Neural progenitor cell (in vitro differentiated cells): ENCODE results near the genes GLIS1, LRRC42 and TMEM61.

DNA sequence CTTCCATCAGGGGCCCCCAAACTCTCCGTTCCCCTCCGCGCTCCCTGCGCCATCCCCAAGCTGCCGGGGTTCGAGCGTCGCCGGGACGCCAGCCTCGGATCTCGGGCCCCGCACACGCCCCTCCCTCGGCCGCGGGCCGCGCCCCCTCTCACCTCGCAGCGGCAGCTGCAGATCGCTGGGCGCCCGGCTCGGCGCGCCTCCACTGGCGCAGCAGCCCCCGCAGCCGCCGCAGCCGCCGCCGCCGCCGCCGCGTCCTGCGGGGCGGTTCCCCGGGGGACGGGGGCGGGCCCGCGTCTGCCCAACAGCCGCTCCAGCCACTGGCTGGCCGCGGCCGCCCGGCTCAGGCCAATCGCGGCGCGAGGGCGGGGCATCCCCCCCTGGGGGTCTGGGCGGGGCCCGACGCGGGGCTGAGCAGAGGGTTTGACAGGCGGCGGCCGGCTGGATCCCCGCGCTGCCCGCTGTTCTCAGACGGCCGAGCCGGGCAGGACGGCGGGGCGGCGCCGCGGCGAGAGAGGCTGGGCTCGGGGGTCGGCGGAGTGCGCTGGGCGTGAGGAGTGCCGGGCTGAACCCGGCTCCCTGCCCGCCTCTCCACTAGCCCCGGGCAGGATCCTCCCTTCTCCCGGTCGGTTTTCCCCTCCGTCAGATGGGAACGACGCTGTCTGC is at the start of gene GLIS1:
TSS of gene GLIS1 (minus strand) at position 212 of the 663 bp plus-strand sequence.
- RAMPAGE, long total RNA: no peak

- RAMPAGE, long total RNA: start-site peak on the minus strand at chr1:53946277-53946302, 26 and 189 reads in 2 replicates; start-site peak on the plus strand at chr1:53946331-53946437, 95 and 32 reads in 2 replicates
Measured at GRCh38 chr1:53946208-53946907, at the start of gene LRRC42. Gene LRRC42 (plus strand): TSS chr1:53946350.

DNA sequence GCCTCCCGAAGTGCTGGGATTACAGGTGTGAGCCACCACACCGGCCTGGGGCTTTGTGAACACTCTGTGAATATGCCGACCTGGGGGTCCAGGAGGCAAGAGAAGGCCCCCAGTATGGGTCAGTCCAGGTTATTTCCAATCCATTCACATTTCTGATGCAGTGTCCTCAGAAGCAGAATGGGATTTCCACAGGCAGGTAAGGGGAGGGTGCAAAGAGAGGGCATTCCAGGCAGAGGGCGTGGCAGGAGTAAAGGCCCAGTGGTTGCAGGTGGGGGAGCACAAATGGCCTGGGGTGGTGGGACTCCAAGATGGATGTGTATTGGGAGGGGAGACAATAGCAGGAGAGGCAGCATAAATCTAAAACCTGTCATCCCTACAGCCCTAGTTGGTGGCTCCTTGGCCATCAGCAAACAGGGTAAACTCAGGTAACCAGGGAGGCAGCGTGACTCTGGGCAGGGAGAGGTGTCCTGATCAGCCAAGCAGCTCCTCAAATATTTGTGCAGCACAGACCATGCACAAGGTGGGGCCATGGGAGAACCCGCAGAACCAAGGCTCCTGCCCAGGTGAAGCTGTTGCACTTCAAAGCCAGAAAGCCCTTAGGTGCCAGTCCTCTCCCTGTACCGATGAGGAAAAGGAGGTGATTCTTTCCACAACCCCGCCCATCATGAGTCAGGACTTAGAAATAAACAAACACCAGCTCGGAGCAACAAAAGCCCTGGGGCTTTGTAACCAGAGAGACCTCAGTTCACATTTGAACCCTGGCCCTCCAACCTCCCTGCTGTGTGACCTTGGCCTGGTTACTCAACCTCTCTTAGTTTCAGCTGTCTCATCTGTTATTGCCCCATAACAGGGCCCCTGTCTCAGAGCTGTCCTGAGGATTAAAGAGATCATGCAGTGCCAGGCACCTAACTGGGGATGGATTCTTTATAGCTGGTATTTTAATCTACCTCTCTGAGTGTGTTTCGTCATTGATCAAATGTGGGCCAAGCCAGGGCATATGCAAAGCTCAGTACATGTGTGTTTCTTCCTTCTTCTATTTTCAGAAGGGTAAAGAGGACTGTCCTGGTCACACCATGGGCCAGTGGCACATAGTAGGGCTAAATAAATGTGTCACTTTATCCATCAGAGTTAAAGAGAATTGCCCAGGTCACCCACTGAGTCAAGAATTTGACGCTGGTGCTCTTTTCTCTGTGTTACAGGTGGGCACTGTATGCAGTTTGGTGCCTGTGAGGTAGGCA is 1.7 kb downstream of the LDLRAD1 start:
- RAMPAGE, long total RNA: no peak

DNA sequence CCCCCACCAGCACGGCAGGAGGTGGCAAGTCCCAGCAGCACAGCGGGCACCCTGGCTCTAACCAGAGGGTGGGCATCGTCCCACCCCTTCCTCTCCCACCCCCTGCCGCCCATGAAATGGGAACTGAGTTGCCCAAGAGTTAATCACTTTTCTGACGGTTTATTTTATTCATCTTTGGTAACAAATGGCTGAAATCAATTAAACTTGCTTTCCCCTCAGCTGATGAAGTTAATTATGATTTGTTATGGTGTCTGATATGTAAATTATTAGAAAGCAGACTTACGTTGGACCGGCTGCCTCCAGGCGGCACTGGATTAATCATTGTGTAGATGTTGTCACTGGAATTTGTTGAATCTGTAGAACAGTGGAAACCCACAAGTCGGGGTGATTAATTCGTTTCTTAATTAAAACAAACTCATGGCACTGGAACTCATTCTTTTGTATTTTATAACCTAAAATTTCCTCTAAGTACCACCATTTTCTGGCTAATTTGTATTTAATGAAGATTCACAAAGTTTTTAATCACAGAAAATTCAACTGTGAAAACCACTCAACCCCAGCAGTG is 39.0 kb downstream of the MRPL37 start:
- RAMPAGE, long total RNA: no peak

DNA sequence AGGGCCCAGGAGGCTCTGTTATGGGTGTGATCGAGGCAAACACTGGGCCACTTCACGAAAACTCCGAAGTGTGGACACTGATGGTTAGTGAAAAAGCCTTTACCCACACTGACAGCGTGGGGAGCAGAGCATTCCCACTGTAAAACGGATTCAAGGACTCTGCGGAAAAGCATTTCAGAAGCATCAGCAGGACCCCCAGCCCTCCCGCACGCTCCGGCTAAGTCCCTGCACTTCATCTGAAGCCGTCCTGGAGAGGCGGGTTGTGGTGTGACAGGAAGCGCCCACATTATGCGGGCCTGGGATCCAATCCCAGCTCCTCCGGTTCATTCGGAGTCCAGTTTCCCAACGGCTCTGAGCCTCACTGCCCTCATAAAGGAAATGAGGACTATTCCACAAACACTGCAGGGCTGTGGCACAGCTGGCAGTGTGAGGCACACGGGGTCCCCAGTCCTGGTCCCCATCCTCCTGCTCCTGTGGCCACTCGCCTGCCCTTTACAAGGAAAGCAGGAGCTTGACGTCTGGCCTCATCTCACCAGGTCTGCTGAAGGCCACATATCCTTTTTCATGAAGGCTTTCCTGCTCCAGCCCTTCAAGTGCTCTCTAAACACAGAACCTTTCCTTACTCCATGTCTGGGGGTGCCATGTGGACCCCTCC is 63.2 kb downstream of the MRPL37 start:
- RAMPAGE, long total RNA: no peak

DNA sequence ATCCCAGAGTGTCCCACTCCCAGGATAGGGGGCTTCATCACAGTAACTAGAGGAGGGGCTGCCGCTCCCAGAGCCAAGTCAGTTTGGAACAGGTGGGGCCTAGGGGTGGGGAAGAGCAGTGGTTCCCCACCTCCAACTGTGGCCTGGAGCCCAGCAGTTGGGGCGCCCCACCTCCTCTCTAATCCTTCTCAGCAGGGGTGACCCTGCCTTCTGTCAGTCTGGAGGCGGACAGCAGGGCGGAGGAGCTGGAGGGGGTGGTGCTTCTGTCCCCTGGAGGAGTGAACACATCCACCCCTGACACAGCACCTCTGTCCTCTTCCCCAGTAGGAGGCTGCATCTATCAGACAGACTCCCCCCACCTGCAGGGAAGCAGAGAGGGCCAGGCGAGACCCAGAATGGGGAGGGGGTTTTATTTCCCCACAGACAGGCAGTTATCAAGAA is 73.8 kb downstream of the MRPL37 start:
- RAMPAGE, long total RNA: no peak

DNA sequence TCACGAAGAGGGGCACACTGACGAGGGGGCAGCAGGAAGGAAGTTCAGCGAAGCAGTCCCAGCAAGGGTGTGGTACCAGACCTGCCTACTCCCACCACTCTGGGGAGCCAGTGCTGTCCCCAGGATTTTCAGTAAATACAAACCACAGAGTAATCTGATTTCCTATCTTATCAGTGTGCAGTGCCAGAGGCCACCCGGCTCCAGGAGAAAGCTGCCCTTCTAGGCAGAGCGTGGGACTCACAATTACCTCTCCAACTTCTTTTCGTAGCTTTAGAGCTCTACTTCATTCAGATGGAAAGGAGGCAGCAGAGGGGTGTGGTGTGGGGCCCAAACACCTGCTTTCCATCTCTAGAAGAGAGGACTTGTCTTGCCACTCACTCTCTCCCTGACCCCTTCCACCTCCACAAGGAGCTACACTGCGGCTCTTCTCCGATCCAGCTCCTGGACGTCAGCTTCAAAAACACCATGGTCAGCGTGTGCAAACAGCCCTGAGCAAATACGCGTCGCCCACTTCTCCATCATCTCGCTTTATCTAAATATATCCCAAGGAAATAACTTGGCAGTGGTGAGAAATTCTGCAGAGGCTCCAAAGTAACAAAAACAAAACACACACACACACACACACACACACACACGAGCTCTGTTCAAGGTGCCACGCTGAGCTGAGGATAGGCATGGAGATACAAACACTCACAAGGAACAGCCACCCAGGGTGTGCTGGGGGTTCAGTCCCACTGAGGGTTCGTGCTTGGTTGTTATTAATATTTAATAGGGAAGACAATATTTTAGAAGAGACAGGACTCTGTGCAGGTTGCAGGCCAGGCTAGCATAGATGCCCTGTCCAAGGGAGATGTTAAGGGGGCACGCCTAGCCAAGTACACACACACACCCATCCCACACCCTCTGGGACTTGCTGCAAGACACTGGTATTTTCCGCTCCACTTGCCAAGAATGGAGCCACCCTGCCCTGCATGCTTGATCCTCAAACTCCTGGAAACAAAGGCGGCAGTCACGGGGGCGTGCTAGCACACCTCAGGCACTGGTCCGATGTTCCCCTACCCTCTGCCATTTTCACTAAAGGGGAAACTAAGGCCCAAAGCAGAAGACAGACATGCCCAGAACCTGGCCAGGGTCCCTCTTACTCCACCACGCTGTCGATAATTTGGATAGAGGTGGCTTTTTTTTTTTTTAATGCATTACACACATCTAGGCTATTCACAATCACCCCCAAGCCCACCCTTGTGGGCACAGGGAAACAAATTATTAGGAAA is 98.8 kb downstream of the MRPL37 start:
- RAMPAGE, long total RNA: no peak

DNA sequence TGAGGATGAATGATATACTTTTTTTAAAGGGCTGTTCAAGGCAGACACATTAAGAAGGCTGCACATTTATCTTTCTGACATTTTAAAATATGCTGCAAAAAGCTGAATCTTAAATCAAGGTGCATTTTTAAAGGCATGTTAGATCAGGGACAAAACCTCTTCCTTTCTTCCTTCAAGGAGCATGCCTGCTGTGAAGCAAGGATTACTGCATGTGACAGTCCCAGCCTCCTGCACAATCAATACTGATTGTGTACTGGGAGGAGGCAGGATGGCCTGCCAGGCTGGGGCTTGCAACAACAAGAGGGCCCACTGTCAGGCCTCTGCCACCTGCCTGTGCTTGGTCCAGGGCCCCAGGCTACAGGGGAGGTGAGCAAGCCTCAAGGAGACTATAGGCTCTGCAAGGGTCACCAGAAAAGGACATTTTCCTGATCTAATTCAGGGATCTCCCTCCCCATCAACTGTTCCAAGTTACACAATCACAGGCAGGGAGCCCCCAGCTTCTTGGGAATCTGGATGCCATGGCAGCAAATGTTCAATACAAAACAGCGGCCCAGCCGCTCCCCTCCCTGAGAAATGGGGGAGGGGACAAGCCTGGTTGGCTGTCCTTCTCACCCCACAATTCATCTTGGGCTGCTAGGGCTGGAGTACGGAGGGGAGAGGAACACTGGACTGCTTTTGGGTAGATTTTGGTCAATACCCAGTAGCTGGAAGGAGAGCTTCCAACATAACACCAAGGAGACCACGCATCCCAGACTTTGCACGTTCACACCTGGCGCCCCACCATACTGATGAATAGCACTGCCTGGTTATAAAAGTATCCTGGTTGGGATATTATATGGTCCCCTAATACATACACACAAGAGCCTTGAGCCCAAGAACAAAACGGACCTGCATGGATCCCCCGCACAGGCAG is 129.5 kb downstream of the MRPL37 start:
- RAMPAGE, long total RNA: no peak

GRCh38 chr1:54356127-54357382 is 156.6 kb downstream of the MRPL37 start:
- RAMPAGE, long total RNA: no peak

DNA sequence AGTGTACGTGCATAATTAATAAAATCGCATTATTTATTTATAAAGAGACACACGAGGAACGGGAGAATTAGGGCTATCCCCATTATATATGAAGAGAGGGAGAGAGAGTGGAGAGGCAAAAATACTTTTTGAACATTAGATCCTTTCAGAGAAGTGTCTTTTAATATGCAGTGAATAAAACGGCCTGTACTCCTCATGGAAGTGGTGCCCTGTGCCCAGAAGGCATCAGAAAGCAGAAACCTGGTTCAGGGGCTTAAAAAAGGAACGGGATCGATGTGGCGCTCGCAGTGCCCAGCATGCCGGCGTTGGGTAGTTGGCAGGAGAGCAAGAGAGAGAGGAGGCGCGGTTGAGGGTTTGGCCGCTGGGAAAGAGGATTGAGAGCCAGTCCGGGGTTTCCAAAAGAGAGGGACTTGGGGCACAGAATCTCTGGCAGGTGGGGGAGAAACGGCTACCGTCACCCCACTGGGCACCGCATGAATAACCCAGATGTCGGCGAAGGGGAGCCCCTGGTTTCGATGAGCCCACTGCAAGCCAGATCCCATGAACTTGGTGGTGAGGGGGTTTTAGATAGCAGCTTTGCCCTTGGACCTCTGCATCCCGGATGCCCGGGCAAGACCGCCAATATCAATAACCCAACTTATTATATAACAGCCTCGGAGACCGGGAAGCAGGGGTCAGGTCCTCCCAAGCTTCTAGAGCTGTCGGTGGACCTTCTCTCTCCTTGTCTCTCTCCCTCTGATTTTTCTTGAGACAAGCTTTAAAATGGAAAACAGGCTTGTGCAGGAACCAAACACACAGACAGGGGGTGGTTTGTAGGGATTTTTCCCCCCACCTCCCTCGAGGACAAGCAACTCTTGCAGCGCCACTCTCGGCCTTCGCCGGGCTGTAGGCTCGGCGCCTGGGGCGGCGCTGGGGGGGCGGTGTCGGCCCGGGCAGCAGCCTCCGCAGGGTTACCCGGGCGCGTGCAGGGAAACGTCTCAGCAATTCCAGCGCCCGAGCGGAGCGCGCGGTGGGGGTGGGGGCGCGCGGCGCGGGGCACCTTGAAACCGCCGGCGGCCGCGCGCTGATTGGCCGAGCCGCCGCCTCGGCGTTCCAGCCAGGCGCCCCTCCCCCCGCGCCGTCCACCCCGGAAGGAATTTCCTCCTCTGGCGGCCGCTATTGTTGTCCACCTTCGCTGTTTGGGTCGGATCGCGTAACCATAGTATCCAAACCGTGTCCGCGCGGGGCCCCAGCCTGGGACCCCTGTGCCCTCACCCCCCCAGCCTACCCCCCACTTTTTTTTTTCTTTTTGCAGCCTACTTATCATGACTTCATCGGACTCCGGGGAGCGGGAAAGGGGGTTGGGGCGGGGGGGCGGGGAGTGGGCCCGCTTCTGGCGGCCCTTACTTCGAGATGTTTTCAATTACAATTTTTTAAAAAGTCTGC is 60.2 kb upstream of the ACOT11 start:
- RAMPAGE, long total RNA: no peak

DNA sequence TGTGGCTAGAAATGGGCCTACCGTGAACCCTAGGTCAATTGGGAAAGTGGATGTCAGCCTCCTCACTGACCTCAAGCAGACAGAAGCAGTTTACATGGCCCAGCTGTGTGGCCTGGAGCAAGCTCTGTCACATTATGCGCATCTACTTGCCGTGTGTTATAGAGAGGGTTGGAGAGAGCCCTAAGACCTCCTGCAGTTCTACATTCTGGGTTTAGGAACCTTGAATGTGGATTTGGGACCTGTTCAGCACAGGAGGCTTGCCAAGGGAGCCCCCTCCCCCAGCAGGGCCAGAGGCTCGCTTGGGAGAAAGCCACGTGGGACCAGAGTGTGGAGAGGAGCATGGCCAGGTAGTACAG is 20.7 kb downstream of the PARS2 start:
- RAMPAGE, long total RNA: no peak

- RAMPAGE, long total RNA: no peak
Measured at GRCh38 chr1:54780898-54781749, 16.8 kb upstream of the PARS2 start.

- RAMPAGE, long total RNA: no peak
Measured at GRCh38 chr1:54798746-54799793, 2.1 kb downstream of the TTC22 start.

DNA sequence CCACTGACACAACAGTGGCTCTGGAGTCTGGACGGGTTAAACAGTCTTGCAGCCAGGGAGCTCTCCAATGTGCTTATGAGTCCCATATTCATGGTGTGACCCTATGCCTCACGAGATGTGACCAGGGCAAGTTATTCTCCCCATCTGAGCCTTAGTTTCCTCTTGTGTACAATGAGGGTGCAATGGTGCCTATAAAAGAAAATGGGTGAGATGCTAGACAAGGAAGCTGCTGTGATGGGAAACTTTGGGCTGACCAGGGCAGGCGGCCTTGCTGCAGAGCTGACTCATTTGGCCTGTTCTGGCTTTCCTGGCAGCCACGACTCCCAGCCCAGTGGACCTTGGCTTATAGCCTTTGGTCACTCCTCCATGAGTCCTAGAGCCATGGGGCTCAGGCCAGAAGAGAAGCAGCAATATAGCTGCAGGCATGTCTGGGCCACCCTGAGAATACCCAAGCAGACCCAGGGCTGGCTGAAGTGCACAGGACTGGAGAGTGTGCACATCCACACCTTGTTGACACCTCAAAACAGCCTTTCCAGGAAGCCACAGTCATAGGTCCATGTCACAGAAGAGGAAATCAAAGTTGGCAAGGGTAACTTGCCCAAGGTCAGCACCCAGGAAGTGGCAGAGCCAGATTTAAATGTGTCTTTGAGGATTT is 1.8 kb upstream of the LEXM start:
- RAMPAGE, long total RNA: no peak

DNA sequence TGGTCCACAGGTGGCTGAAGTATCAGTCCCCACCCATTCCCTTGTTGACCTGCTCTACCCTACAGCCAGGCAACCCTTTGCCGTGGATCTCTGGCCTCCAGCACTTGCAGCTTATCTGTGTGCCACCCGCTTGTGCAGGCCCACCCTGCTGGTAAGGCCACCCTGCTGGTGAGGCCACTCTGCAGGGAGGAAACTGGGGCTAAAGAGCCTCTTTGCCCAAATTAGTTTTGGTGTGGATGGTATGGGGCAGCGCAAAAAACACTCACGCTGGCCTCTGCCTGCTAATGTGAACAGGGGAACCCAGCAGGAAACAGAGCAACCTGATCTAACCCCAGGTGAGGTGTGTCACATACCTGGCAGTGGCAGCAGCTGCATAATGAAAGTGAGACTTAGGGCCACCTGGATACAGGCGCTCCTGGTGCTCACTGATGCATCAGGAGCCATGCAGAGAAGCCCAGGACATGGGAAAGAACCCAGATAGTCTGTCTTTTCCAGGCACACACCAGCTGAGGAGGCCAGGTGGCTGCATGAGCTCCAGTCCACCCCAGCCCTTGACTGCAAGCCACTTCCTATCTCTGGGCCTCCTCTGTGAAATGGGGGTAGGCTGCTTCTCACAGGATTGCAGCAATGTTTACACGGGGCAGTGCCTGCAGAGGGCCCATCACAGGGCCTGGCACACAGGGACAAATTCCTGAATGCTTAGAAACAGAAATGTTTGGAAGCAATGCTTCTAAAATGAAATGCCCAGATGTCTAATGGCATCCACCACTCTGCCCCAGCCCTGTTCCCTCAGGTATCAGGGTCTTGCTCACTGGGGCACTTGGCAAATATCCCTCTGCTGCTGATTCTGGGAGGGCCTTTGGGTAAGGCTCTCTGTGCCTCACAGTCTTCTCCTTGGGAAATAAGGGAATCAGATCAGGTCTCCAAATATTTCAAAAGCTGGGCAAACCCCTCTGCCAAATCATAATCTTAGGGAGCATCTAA is 20.1 kb downstream of the DHCR24 start:
- RAMPAGE, long total RNA: no peak

GRCh38 chr1:54980179-54981342 is at the start of gene TMEM61:
Gene TMEM61 (plus strand): TSS chr1:54980628.
- RAMPAGE, long total RNA: no peak

DNA sequence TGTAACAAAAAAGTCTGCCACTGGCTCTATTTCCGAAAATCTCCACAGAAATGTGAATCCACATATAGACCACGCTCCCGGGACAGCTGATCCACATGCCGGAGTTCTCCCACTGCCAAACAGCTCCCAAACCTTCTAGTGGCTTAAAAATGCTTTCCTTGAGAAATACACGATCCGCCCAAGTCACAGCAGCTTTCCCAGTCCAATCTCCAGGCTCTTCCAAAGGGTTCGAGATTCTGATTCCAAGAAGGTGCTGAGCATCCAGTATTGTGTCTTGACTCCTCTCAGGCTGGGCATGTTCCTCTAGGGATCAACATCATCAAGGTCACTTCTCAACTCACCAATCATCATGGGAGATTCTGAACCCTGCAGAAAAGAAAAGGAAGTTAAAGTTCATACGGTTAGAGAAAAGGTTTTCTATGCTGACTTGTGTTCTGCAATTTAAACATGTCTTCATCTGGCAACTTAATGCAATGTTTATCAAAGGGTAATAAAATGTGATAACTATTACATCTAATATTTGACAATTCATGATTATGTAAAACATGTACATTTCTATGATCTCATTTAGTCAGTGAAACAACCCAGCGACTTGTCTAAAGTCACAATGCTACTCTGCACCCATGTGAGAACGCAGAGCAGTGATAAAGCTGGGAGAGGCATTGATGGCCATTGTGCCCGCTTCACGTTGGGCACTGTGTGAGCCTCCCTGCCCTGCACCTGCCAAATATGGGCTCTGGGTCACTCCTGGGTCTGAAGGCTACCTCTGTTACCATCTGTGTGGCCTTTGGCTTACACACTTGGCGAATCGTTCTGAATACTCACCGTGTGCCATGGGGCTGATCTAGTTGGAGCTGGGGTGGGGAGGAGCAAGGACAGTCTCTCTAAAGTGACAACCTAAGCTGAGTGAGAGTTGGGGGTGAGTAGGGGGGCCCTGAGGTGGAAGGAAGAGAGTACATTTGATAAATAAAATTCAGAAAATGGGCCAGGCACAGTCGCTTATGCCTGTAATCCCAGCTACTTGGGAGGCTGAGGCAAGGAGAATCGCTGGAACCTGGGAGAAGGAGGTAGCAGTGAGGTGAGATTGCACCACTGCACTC is 29.7 kb downstream of the PCSK9 start:
- RAMPAGE, long total RNA: no peak

DNA sequence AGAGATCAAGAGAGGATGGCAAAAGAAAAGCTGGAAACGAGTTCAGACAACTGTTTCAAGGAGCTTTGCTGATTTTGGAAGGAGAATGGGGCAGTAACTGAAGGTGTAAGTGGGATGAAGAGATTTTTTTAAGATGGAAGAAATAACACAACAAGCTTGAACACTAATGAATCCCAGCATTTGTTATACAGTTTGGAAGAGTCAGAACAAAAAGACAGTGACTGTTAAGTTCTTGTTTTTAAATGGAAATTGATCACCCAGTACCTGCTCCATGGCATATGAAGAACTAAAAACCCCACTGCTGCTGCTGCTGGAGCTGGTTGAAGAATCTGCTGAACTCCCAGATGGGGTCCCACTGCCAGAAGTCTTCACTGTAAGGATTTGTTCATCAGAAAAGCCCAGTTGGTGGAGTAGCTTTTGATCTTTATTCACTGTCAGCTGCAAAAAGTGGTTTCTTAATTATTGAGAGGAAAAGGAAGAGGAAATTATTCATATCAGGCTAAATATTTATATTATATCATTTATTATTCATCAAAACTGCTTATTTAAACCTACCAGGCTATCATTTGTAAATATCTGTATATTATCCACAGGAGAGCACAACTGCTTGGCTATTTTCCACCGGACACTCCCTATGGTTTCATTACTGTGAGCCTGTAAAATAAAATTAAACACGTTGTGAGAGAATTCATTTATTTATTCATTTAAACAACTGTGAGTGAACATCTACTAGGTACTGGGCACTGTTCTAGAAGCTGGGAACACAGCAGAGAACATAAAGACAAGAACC is 77.7 kb downstream of the USP24 start:
- RAMPAGE, long total RNA: no peak

DNA sequence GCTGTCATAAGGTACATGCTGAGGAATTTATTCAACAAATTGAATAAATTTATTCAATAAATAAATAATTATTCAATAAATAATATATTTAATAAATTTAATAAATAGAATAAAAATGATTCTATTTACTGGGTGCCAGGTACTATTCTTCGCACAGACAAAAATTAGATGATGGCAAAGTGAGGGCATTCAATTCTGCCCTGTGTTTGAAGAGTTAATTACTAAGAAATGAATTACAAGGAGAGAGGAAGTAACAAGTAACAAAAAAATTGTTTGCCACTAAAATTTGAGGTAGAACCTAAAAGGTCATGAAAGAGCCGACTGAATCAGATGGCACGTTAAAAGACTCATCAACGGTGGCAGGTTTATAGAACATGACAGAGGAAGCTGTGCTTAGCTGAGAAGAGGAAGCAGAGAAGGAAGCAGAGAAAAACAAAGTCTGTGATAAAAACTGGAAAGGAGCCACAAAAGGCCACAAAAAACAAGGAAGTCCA is 2.2 kb upstream of the USP24 start:
- RAMPAGE, long total RNA: no peak

- RAMPAGE, long total RNA: no peak
Measured at GRCh38 chr1:55328979-55329599, 113.9 kb upstream of the USP24 start.